ENCODE results near the genes CXorf65, ZMYM3, TAF1, ERCC6L and CDX4.

DNA sequence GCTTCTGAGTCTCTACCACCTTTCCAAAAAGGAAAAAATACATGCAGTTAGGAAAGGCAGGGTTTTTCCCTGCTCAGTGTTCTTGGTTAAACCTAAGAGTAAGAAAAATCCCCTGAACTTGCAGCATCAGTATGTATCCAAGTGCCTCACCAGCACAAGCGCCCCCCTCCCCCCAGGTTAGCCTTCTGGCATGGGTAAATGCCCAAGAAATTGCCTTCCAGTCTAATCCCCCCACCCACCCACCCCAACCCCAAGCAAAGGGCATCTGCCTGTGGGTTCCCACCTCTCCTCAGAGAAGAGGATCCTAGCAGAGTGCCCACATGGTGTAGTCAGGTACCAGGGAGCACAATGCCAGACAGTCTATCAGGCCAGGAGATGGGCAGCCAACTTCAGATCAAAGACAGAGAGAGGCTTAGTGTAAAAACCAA is 7.6 kb downstream of the SNX12 start:
- PRO-cap: no peak

- PRO-cap: no peak
These were observed 3.0 kb downstream of the CXorf65 start for GRCh38 chrX:71103532-71103952.

DNA sequence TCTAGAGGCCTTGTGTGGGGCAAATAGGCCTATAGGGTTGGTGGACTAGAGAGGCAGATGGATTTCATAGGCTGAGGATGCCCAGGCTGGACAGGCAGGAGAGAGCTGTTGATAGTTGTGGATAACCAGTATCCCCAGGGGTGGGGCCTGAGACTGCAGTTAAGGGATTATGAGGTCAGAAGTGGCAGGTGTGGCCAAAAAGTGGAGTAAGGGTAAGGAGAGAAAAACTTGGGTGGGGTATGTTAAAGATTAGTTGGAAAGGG is at the start of gene CXorf65:
TSS of gene CXorf65 (minus strand) at position 123 of the 263 bp plus-strand sequence.
- PRO-cap: no peak

GRCh38 chrX:71214817-71215624 is 8.0 kb upstream of the GJB1 start:
- PRO-cap: bidirectional peak, plus-strand start at chrX:71215239, minus-strand start at chrX:71215046

- PRO-cap: unidirectional peak, plus-strand start at chrX:71254070; bidirectional peak, plus-strand start at chrX:71254270, minus-strand start at chrX:71254113
These were observed at the start of gene ZMYM3 for GRCh38 chrX:71253606-71254448. Gene ZMYM3 (minus strand): TSS chrX:71254140.

- PRO-cap: bidirectional peak, plus-strand start at chrX:71366249, minus-strand start at chrX:71365905; bidirectional peak, plus-strand start at chrX:71366330, minus-strand start at chrX:71366382
These were observed at the start of gene TAF1 for GRCh38 chrX:71365608-71366757. Gene TAF1 (plus strand): TSS chrX:71366357.

GRCh38 chrX:71421040-71421604 is 55.0 kb downstream of the TAF1 start:
- PRO-cap: no peak

GRCh38 chrX:71616550-71616997 is 1.7 kb downstream of the CXCR3 start:
- PRO-cap: no peak

GRCh38 chrX:72121209-72122106 is 60.1 kb upstream of the PIN4 start:
- PRO-cap: no peak

GRCh38 chrX:72238400-72239564 is at the start of gene ERCC6L:
Gene ERCC6L (minus strand): TSS chrX:72239027.
- PRO-cap: bidirectional peak, plus-strand start at chrX:72239166, minus-strand start at chrX:72239027

- PRO-cap: no peak
These were observed 39.0 kb upstream of the CITED1 start for GRCh38 chrX:72344613-72345153.

- PRO-cap: no peak
These were observed 78.6 kb upstream of the CITED1 start for GRCh38 chrX:72384118-72384818.

GRCh38 chrX:72430945-72431761 is 125.4 kb upstream of the CITED1 start:
- PRO-cap: no peak

- PRO-cap: no peak
These were observed at the start of gene CDX4 for GRCh38 chrX:73446823-73447304. Gene CDX4 (plus strand): TSS chrX:73447053.

DNA sequence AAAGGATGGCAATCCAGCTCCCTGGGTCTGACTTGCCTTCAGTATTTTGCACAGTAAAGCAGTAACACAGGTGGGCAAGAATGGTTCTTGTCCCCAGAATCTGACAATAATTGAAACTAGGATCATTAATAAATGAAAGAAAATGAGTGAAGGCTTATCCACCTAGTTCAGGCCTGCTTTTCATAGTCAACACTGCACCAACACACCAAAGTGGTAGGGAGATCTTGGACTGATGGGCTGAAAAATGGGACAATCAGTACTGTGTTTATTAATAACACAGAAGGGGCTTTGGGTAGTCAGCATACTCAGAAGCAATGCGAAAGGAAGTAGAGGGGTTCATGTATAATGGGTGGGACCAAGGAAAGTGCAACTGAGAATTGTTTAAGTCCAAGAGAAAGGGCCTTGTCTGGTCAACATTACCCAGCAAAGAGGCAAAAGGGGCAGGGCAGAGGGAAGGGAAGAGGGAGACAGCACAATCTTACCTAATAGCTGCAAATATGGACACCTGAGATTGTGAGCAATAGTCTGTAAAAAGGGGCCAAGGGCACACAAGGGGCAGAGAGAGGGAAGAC is 279.5 kb downstream of the CHIC1 start:
- PRO-cap: no peak

GRCh38 chrX:74290270-74290873 is 13.6 kb upstream of the ZCCHC13 start:
- PRO-cap: no peak

GRCh38 chrX:74421803-74422564 is 691 bp downstream of the SLC16A2 start:
- PRO-cap: no peak

DNA sequence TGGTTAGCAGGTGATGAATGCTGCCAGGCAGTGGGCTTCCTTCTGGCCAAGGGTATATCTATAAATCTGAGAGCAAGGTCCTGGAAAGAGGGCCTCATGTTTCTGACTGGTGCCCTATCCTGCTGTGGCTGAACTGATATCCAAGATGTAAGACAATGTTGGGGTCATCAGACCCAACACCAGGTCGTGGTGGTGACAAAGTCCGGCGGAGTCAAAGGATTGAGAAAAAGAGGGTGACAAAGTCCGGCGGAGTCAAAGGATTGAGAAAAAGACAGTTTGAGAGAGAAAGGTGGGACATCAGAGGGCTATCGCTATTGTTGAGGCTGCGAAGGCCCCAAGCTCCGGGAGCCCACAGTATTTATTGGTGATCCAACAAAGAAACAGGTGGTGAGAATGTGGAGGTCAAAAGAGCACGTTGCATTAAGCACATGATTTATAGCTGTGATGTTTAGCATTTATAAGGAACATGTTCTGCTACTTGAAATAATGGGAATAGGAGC is 44.4 kb upstream of the RLIM start:
- PRO-cap: no peak

- PRO-cap: no peak
These were observed 4.0 kb downstream of the FGF16 start for GRCh38 chrX:77451064-77451642.

DNA sequence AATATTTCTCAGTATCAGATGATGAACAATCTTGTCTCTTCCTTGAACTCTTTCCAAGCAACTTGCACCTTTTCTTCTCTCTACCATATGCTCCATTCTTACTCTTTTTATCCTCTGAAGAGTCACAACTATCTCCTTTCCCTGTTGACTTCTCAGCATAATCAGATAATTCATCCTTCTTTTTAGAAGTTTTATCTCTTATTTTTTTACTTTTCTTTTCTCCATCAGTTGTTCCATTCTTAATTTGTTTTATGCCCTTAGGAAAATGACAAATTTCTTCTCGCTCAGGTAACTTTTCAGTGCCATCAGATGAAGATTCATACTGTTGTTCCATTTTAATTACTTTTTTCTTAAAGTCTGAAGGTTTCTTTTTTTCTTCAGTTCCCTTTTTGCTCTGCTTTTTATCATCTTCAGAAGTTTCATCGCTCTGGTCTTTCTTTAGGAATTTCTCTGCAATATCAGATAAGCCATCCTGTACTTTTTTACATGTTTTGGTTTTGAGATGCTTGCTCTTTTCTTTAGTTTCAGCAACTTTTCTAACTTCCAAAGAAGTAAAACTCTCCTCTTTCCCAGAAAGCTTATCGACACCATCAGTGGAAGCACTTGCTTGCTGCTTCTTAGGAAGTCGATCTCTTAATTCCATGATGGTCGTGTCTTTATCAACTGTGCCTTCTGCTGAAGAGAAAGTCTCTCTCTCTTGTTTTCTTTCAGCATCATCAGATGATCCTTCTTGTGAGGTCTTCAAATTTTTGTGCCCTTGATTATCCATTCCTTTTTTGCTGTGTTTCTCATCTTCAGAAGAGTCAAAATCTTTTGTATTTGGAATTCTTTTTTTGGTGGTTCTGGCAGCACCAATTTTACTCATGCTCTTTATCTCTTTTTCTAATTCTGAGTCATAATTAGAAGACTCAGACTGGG is 103.8 kb downstream of the ATRX start:
- PRO-cap: no peak